ENCODE measurements around the genes KCNA6 and KCNA5.

GRCh38 chr12:3885470-3885799 lies 12.2 kb upstream of the PARP11 start:
- PRO-cap, result no peak

DNA sequence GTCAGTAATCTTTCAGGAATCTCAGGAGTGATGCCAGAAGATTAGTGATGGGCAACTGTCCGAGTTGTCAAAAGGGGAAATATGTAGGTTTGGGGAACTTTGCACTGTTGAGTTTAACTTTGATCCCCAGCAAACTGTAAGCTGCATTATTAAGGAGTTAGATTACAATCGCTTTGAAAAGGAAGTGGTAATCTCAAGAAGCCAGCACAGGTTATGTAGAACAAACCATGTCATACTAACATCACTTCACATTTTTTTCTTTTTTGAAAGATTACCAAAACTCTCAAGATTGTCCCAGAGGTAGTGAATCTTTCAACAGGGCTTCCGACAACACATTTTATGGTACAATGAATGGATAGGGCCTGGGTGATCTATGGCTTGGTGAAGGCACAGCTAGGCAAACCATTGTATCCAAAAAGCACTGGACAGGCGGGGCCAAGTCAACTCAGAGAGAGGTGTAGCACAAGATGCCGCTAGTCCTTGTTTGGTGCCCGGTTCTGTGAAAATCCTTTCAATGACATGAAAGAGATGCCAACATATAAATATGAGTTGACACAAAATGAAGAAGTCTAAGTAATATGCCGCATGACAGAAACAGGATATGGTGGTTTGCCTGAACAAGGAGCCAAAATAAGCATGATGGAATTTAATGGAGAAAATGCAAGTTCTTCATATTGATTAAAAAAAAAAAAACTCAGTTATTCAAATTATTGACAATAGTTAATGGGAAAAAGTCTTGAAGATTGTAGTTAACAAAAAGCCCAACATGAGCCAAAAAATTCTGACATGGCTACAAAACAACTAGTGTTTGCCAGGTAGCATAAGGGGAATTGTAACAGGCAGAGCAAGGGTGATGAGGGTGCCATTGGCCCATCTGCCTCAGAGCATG lies 24.4 kb upstream of the PARP11 start:
- PRO-cap, result no peak

DNA sequence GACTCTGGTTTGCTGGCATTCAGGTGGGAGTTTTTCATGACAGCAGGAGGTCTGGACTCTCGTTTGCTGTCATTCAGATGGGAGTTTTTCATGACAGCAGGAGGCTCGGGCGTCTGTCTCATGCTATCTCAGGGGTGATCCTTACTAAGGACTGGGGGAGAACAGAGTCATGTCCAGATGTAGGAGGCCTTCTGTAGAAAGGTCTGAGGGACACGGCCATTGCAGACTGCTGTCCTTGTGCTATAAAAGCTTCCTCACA lies 40.2 kb upstream of the PARP11 start:
- PRO-cap, result no peak

DNA sequence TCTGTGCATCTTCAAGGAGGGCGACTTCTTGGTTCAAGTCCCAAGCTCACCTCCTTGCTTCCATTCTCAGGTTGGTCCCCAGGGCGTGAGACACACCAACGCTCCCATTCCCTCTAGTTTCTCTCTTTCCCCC lies 109.4 kb upstream of the CCND2 start:
- PRO-cap, result no peak

DNA sequence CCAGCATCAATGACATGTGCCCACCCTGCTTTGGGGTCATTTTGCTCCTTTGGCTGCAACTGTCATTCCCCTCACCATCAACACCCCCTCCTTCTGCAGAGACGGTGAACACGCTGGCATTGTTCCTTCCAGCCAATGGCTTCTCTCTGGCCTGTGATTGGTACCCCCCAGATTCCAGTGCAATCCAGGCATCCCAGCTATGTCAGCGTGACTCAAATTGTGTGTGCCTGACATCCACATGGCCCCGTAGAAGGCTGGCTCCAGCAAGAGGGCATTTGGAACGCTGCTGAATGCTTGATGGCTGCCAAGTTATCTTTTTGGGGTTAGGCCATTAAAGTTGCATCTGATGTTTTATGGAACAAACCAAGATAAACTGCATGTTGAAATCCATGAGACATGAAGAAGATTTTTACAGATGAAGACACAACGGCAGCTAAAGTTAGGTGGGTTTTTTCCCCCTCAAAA lies 20.9 kb upstream of the CCND2 start:
- PRO-cap, result no peak

GRCh38 chr12:4272140-4272984 lies 1.2 kb upstream of the CCND2 start:
- PRO-cap, result bidirectional peak, plus-strand start at chr12:4272218, minus-strand start at chr12:4271991

- PRO-cap, result no peak
Observed at GRCh38 chr12:4530993-4531642, 7.2 kb downstream of the C12orf4 start.

GRCh38 chr12:4701245-4701924 lies 18.8 kb upstream of the GALNT8 start:
- PRO-cap, result no peak

- PRO-cap, result no peak
Observed at GRCh38 chr12:4809168-4809879, at the start of gene KCNA6. KCNA6 (plus strand) TSS chr12:4809334.

DNA sequence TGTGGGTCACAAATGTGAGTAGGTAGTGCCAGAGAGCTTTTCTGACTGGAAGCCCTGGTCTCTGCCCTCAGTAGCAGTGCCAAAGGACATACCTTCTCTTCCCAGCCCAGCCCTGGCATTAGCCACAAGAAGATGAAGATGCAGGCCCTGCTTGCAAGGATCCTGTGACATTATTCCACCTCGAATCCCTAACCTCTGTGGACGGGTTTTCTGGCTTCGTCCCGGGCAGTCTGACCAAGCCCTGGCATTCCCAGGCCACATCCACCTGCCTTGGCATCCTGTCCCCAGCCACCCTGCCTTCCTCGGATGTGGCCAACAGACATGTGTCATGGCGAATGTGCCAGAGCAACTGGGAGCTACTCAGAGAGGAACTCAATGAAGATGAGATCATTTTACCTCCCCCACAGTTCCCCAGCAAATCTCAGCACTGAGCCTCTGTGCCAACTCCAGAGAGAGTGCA lies 33.6 kb upstream of the KCNA5 start:
- PRO-cap, result no peak

DNA sequence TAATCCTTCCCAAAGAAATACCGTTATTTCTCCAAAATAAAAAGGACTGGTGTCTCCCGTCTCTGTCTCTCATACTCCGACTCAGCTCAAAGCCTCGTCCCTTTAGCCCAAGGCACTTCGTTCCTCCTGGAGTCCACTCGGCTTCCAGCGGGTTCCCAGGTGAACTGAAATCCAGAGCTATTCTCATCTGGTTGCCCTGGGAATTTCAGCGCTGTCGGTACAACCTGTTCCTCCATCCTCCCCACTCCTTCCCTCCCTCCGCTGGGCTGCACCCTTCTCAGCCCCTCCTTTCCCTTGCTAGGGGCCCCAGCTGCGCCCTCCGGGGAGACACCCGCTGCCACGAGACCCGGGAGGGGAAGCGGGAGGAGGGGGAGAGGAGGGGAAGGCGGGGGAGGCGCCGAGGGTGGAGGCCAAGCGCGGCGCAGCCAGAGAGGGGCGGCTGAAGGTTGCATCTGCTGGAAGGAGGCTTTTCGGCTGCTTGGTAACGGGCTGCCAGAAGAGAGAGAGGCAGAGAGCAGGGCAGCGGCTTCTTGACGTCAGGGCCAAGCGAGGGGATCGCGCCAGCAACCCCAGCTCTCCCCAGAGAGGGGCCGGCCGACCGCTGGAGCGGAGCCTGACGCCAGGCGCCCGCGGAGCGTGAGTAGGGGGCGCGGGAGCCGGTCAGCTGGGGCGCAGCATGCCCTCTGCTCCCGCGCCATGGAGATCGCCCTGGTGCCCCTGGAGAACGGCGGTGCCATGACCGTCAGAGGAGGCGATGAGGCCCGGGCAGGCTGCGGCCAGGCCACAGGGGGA lies at the start of gene KCNA5:
TSS of gene KCNA5 (plus strand) at position 428 of the 792 bp plus-strand sequence.
- PRO-cap, result unidirectional peak, plus-strand start at position 495 of the sequence; unidirectional peak, plus-strand start at position 582 of the sequence

GRCh38 chr12:5290892-5291158 lies 141.1 kb upstream of the NTF3 start:
- PRO-cap, result no peak

DNA sequence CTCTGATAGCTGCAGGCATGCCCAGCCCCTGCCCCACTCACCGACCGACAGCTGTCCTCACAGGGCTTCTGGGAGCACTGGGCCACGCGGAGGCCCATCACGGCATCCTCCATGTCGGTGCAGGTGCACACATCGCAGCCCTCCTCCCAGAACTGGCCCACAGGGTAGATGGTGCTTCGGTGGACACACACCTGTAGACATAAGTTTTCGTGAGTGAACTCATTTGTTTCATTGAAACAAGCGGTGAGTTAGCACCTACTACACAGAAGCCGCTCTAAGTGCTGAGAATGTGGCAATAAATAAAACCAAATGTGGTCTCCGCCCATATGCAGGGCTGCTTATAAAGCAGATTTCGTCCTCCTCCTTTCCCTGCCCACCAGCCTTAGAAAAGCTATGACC lies 31.0 kb upstream of the ANO2 start:
- PRO-cap, result no peak

DNA sequence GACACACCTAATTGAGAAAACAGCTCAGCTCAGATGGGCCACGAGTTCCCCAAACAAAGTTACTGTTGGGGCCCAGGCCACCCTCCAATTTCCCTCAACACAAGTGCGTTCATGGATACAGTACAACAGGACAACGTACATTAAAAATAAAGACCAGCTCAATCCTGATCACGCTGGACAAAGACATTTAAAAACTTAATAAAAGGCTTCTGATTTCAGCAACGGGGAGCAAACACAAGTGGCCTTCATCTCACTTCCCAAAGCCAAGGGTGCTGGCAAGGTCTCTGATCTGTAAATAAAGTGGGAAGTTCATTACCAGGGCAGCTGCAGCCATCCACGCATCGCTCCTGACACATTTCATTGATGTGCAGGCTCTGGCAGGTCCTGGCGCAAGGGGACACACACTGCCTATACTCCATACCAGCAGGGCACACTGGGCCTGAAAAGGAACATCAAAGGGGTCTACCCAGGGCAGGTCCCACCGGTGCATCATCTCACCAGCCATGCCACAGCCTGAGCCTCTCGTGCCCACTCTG lies 51.1 kb downstream of the VWF start:
- PRO-cap, result no peak

- PRO-cap, result bidirectional peak, plus-strand start at chr12:6194097, minus-strand start at chr12:6193993
Observed at GRCh38 chr12:6193874-6194284, 6.3 kb upstream of the CD9 start.

- PRO-cap, result unidirectional peak, plus-strand start at chr12:6278313
Observed at GRCh38 chr12:6277859-6278463, 32.5 kb upstream of the PLEKHG6 start.

DNA sequence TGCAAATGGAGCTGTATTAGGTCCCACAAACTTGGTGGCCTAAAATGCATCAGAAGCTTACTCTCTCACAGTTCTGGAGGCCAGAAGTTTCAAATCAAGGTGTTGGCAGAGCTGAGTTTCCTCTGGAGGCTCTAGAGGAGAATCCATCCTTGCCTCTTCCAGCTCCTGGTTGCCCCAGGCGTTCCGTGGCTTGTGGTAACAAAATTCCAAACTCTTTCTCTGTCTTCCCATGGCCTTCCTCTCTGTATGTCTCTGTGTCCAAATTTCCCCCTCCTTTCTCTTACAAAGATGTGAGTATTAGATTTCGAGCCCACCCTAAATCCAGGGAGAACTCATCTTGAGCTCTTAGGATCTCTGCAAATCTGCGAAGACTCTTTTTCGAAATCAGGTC lies 9.8 kb downstream of the PLEKHG6 start:
- PRO-cap, result no peak

- PRO-cap, result bidirectional peak, plus-strand start at chr12:6329251, minus-strand start at chr12:6329093
Observed at GRCh38 chr12:6328855-6329146, 13.1 kb downstream of the TNFRSF1A start.

DNA sequence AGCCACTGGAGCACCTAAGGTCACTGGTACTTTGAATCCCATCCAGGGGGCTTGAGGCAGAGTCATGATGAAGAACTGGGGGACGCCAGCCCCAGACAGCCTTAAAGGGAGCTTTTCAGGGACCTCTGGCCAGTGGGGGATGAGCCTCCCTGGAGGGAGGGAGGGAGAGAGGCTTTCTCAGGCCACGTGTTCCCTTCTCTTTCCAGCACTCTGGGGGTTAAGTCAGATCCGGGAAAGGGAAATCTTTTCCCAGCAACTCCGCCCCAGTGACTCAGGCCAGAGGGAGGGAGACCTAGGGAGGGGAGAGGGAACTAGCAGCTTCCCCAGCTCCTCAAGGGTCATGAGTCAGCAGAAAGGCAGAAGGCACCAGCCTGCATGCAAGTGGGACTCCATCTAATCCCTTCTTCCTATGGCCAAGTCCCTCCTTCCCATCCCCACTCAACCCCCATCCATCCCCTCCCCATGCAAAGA lies 5.8 kb downstream of the TNFRSF1A start:
- PRO-cap, result bidirectional peak, plus-strand start at position 341 of the sequence, minus-strand start at position 141 of the sequence

GRCh38 chr12:6368600-6368966 lies 6.8 kb downstream of the SCNN1A start:
- PRO-cap, result no peak